Stomach (tissue), 7 donors: ENCODE measurements around the genes PPP1R27, NPB and DCXR.

DNA sequence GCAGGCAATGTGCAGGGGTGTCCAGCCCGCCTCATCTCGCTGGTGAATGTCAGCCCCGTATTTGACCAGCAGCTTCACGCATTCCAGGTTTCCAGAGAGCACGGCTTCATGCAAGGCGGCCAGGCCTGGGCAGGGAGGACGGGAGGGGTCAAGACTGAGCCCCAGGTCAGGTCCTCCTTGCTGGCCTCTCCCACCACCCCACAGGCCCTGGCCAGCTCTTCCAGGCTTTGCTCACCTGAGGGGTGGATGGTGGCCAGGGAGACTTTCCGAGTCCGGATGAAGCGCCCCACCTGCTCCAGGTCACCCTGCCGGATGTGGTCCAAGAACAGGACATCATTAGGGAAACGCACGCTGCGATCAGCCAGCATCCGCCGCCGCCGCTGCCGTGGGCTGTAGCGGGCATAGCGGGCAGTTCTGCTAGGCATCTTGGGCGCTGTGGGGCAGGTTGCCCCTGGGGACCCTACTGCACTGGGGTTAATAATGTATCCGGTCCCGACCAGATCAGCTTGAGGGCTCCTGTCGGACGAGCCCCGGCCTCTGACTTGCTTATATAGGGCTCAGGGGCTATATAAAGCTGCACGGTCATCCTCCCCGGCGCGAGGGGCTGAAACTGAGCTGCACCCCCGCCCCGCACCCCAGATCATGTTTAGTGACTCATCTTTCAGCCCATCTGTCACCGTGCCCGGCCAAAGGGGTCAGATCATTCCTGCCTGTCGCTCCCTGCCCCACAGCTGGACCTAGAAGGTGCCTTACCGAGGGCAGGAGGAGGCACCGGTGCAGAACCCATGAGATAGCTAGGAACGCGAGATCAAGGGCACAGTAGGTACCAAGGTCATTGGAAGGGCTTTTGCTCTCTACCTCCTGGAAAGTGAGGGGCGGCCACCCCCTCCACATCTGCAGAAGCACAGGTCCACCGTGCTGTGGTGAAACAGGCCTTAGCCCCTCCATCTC is at the start of gene PPP1R27:
PPP1R27 (minus strand) TSS at position 522 of the 951 bp plus-strand sequence.
- PRO-cap, result no peak
- RAMPAGE, long total RNA, 5 experiments, result no peak in any of the 5 experiments
- RRBS, result 83% methylated on average over 15 of the region's 42 CpGs

DNA sequence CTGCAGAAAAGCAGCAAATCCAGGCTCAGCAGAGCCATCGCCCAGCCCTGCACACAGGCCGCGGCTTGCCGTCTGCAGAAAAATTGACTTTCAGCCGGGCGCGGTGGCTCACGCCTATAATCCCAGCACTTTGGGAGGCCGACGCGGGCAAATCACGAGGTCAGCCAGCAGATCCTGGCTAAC is 7.1 kb upstream of the PPP1R27 start:
- PRO-cap, result no peak
- RAMPAGE, long total RNA, 5 experiments, result no peak in any of the 5 experiments
- RRBS, result no CpG with 5 or more reads among the region's 12 CpGs

DNA sequence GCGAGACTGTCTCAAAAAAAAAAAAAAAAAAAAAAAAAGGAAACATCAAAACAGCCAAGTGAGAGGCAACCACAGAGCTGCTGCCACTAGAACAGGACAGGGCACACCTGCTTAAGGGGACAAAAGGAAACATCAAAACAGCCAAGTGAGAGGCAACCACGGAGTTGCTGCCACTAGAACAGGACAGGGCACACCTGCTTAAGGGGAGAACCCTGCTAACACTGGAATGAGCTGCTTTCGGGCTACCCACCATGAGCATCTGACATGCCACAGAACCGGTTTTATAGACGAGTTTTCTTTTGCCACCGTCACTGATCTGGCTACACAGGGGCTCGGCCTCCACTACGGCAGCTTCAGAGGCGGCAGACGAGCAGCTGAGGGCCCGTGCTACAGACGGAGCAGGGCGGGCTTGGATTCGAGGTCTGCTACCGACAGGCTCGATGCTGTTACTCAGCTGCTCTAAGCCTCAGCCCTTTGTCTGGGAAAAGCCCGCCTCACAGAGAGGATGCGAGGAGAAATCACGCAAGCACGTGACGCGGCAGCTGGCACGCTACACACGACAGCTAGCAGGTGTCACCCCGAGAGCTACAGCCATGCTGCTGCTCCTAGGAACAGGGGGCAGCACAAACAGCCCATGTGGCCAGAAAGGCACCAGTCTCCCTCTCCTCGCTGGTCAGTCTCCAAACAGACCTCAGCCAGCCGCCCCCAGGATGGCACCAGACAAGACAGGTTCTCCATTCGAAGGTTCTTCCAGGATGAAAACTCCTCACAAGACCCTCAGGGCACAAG is 1.9 kb downstream of the P4HB start:
- PRO-cap, result unidirectional peak, plus-strand start at position 365 of the sequence
- RAMPAGE, long total RNA, 5 experiments, result no peak in any of the 5 experiments
- RRBS, result no CpG with 5 or more reads among the region's 28 CpGs

- PRO-cap, result no peak
- RAMPAGE, long total RNA, 5 experiments, result no peak in any of the 5 experiments
- RRBS, result no CpG with 5 or more reads among the region's 9 CpGs
Observed at GRCh38 chr17:81863778-81864675, 3.7 kb upstream of the P4HB start.

DNA sequence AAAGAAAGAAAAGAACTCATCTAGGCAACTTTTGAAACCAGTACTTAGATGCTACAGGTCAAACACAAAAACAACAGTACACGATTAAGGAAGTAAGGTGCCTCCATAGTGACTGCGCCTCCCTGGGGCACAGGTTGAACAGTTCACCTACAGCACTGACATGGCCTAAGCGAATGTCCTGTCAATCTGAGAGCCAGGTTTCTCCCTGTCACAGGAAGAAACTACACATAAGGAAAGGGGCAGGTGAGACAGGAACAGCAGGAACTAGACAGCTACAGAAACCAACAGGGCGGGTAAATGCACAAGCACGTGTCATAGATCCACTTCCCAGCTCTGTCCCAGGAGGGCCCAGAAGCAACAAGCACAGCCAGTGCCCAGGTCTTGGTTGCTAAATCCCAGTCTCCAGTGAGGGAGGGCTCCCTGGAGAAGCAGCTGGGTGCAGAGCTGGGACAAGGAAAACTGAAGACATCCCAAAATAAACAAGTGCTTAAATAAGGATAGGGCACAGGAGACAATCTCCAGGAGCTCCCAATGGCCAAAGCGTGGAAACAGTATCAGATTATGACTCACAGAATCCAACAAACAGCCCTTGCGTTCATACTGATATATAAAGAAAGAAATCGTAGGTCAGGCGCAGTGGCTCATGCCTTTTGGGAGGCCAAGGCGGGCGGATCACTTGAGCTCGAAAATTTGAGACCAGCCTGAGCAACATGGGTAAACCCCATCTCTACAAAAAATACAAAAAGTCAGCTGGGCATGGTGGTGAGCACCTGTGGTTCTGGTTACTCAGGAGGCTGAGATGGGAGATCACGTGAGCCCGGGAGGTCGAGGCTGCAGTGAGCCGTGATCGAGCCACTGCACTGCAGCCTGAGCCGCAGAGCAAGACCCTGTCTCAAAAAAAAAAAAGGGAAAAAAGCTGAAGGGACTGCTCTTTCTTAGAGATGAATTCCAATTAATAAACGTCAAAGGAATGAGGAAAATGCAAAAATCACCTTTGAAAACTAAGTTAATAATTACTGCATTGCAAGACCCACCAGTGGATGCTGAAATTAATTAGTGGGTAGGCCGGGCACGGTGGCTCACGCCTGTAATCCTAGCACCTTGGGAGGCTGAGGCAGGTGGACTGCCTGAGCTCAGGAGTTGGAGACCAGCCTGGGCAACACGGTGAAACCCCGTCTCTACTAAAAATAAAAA is 8.4 kb upstream of the ARHGDIA start:
- PRO-cap, result no peak
- RAMPAGE, long total RNA, 5 experiments, result start-site peak on the minus strand in 1 of 5 experiments, centred at position 524 of the sequence, 5 reads per replicate
- RRBS, result no CpG with 5 or more reads among the region's 24 CpGs

DNA sequence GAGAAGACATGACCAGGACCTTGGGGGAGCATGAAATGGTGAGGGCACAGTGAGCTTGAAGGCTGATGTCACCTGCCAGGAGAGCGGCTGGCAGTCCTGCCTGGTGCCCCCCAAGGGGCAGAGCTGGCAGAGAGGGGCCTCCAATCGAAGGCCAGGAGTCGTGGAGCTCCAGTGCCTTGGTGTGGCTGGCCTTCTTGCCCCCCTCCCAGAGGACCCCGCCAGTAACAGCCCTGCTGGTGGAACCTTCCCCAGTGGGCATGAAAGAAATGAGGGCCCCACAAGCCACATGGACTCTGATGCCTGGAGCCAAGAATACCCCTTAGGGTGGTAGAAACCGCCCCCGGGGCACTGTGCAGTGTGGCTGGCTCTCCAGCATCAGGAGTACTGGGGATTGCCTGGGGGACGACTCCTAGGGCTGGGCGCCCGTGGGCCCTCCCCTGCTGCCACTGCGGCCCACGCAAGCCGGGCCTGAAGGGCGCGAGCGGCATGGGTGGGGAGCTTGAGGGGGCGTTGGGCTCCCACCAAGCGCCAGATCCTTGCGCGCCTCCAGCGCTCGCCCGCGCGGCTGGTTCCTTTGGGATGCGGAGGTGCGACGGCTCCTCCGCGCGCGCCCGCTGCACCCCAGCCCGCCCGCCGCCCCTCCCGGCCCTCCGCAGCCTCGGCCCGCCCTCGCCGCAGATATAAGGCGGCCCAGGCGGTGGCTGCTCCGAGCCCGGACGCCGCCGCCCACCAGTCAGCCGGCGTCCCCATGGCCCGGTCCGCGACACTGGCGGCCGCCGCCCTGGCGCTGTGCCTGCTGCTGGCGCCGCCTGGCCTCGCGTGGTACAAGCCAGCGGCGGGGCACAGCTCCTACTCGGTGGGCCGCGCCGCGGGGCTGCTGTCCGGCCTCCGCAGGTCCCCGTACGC is at the start of gene NPB:
NPB (plus strand) TSS at position 709 of the 906 bp plus-strand sequence.
- PRO-cap, result no peak
- RAMPAGE, long total RNA, 5 experiments, result no peak in any of the 5 experiments
- RRBS, result 3% methylated on average over 30 of the region's 72 CpGs

GRCh38 chr17:81913965-81915055 is 3.1 kb upstream of the PCYT2 start:
- PRO-cap, result no peak
- RAMPAGE, long total RNA, 5 experiments, result start-site peak on the minus strand in 2 of 5 experiments, at chr17:81914358-81914711 at its widest, 22 to 52 reads per replicate
- RRBS, result no CpG with 5 or more reads among the region's 46 CpGs

DNA sequence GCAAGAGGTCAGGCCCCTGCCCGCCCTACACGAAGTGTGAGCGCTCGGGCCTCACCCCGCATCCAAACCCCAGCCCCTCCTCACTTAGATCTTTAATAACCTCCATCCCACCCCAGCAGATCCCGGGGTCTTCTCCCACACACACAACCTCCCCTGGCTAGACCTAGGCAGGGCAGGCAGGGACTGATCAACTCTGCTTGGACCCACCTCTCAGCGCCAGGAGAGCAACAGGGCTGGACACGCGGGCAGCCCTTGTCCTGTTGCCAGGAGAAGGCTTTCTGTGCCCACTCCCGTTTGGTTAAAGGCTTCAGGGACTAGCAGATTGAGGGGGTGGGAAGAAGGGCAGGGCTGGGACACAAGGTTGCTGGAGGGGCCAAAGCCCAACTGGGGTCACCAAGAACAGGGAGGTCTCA is 477 bp upstream of the SIRT7 start:
- PRO-cap, result no peak
- RAMPAGE, long total RNA, 5 experiments, result start-site peak on the minus strand in 1 of 5 experiments, centred at position 283 of the sequence, 7 reads per replicate
- RRBS, result no CpG with 5 or more reads among the region's 10 CpGs

- PRO-cap, result bidirectional peak, plus-strand start at chr17:81926662, minus-strand start at chr17:81926445
- RAMPAGE, long total RNA, 5 experiments, result start-site peak on the minus strand in 1 of 5 experiments, at chr17:81926089-81926655 at its widest, 8 reads per replicate
- RRBS, result no CpG with 5 or more reads among the region's 9 CpGs
Observed at GRCh38 chr17:81926191-81926689, 1.3 kb downstream of the MAFG start.

- PRO-cap, result no peak
- RAMPAGE, long total RNA, 5 experiments, result start-site peak on the plus strand in 3 of 5 experiments, at chr17:81996424-81997331 at its widest, 13 to 18 reads per replicate
- RRBS, result no CpG with 5 or more reads among the region's 42 CpGs
Observed at GRCh38 chr17:81996191-81997006, 19.0 kb downstream of the ASPSCR1 start.

GRCh38 chr17:82005559-82006420 is 16.9 kb downstream of the CENPX start:
- PRO-cap, result no peak
- RAMPAGE, long total RNA, 5 experiments, result no peak in any of the 5 experiments
- RRBS, result no CpG with 5 or more reads among the region's 33 CpGs

GRCh38 chr17:82013818-82014527 is 8.7 kb downstream of the CENPX start:
- PRO-cap, result no peak
- RAMPAGE, long total RNA, 5 experiments, result no peak in any of the 5 experiments
- RRBS, result 37% methylated on average over 3 of the region's 23 CpGs

- PRO-cap, result unidirectional peak, minus-strand start at chr17:82032029
- RAMPAGE, long total RNA, 5 experiments, result start-site peak on the plus strand in 2 of 5 experiments, at chr17:82032116-82032374 at its widest, 5 to 12 reads per replicate
- RRBS, result 9% methylated on average over 44 of the region's 50 CpGs
Observed at GRCh38 chr17:82031891-82032441, 488 bp downstream of the RAC3 start.

DNA sequence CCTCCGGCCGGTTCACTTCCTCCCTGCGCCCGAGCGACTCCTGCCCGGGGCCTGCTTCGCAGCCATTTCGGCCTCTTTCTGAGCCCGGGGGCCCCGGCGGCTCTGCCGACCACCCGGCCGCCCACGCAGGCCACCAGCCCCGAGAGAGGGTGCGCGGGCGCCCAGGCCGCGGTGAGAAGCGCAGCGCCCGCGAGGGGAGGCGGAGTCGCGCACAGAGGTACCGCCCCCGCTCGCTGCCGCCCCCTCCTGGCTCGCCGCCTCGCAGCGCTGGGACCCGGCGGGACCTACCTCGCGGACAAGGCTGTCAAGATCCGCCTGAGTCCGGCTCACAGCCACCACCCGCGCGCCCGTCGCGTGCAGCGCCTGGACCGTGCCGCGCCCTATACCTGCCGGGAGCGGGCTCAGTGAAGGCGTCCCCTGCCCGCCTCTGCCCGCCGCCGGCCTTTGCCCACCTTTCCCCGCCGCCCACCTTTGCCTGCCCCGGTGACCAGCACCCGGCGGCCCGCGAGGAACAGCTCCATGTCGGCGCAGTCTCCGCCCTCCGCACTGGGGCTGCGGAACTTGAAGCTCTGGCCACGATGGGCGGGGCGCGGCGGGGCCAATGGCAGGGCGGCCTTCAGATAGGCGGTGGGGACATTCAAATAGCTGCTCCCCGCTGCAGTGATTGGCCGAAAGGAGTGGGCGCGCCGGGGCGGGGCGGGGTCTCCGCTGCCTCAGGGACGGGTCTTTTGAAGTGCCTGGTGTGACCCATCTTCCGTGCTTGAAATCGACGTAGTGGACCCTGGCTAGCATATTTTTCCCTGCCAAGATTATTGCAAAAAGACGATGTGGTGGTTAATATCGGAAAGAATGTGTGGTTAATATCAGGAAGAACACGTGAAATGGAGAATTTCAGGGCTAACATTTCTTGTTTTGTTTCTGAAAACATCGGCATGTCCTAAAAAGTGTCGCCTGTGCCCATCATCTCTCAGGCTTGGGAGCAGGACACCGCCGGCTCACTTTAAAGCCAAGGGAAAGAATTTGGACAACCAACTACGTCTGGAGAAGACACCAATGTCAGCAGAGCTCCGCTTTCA is at the start of gene DCXR:
DCXR (minus strand) TSS at position 536 of the 1,076 bp plus-strand sequence.
- PRO-cap, result bidirectional peak, plus-strand start at position 298 of the sequence, minus-strand start at position 180 of the sequence; bidirectional peak, plus-strand start at position 759 of the sequence, minus-strand start at position 536 of the sequence
- RAMPAGE, long total RNA, 5 experiments, result start-site peak on the minus strand in 3 of 5 experiments, centred at positions 149 to 538 of the sequence, 20 to 113 reads per replicate
- RRBS, result 2% methylated on average over 29 of the region's 99 CpGs

GRCh38 chr17:82084985-82085544 is 13.0 kb downstream of the FASN start:
- PRO-cap, result no peak
- RAMPAGE, long total RNA, 5 experiments, result no peak in any of the 5 experiments
- RRBS, result 87% methylated on average over 10 of the region's 34 CpGs

GRCh38 chr17:82086985-82087608 is 10.9 kb downstream of the FASN start:
- PRO-cap, result no peak
- RAMPAGE, long total RNA, 5 experiments, result start-site peak on the minus strand in 1 of 5 experiments, at chr17:82087057-82087709 at its widest, 23 reads per replicate
- RRBS, result 92% methylated on average over 1 of the region's 25 CpGs

DNA sequence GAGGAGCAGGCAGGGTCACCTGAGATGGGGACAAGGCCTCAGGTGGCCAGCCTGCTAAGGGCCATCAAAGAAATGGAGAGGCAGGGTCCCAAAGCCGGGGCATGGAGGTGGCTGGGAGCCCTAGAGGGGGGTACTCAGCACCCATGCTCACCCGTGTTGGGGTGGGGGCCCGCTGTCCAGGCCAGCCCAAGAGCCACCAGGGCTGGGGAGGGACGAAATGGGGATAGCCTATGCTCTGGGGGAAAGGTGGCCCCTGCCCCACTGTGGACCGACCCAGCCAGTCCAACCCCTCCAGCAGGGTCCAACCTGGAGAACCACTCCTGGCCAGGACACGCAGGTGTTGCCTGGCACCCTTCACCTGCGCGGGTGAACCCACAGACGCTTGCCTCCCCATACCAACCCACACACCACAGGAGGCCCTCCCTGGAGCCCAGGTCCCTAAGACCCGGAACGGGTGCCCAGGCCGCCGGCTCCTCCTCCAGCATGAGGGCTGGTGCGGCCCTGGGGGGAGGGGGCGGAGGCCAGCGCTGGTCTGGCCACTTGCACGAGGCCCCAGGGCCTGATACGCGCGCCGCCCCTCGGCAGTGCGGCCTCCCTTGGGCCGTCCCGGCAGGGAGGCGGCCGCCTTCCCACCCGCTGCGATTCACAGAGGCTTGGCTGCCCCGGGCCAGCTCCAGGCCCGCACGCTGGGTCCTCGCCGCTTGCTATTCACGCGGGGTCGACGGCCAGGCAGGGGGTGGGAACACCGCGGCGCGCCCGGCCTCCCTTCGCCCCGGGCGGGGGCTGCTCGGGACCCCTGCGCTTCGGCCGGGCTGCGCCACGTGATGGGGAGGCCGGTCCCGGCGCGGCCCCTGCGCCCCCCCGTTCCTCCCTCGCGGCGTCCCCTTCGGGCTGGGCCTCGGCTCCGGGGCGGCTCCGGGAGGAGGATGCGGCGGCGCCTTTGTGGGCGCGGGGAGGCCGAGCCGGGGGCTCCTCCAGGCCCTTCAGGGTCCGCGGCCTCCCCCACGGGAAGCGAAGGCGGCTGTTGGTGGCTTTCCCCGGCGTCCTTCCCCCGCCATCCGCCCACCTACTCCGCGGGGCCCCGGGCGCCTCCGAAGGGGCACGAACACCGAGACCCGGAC is 818 bp downstream of the FASN start:
- PRO-cap, result no peak
- RAMPAGE, long total RNA, 5 experiments, result no peak in any of the 5 experiments
- RRBS, result 1% methylated on average over 55 of the region's 90 CpGs

GRCh38 chr17:82120127-82120578 is 22.1 kb upstream of the FASN start:
- PRO-cap, result no peak
- RAMPAGE, long total RNA, 5 experiments, result no peak in any of the 5 experiments
- RRBS, result no CpG with 5 or more reads among the region's 12 CpGs

GRCh38 chr17:82127691-82128271 is 29.7 kb upstream of the FASN start:
- PRO-cap, result no peak
- RAMPAGE, long total RNA, 5 experiments, result start-site peak on the minus strand in 1 of 5 experiments, at chr17:82127709-82128120 at its widest, 5 reads per replicate
- RRBS, result no CpG with 5 or more reads among the region's 14 CpGs

DNA sequence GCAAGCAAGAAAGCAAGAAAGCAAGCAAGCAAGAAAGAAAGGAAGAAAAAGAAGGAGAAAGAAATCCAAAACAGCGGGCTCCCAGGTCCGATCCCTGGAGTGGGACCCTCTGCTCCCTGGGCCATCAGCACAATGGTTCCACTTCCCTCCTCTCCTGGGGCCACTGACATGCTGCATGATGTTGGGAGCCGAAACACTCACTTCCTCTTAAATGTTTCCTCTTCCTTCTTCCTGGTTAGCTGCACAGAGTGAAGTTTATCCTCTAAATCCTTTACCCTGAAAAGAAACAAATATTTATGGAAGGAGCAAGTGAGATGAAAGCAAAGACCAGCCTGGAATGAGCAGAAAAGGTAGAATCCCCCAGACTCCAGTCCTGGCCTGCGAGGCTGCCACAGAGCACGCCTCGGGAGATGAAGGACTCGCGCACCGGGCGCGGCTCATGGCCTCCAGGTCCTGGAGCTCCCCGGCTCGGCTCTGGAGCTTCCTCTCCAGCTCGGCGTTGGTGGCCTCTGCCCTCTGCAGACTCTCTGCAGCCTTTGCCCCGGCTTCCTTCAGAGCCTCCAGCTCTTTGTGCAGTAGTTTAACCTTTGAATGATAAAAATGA is 19.0 kb downstream of the CCDC57 start:
- PRO-cap, result no peak
- RAMPAGE, long total RNA, 5 experiments, result start-site peak on the minus strand in 1 of 5 experiments, centred at position 395 of the sequence, 14 reads per replicate
- RRBS, result 73% methylated on average over 8 of the region's 16 CpGs